A549 (cell line): ENCODE measurements around a stretch of chr7.

DNA sequence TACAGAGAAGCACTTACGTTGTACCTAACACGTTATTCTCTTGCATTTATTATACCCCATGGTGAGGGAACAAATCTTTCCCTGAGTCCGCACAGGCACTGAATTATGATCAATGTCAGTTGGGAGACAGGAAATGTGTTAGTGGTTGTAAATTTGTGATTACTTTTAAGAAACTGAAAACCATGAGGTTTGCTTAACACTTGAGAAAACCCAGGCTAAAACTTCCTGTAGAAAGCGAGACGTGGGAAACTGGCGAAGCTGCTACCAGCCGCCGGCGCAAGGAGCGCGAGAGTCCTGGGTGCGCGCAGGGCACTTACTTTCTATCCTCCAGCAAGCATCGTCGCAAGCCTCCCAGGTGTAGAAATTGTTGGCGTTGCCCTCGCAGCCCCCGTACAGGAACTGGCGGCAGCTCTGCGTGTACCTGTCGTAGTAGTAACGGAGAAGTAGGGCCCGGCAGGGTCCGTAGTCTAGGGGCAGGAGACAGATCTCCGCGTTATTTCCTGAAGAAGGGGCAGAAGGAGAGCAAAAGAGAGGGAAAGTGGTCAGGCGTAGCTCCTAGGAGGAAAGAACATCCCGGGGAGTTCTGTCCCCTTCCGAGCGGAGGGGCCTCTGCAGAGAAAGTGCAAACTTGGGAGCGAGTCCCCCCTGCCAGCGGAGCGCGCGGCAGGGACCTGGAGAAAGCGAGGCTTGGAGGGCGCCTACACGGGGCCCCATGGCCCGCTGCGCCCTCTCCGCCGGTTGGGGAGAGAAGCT is 557 bp downstream of the TFPI2 start:
- PRO-cap = no peak
CAGE:
- cytosol, long polyA plus RNA = no peak
- long polyA plus RNA = no peak
- nucleus, long polyA plus RNA = no peak

- PRO-cap = no peak
CAGE:
- cytosol, long polyA plus RNA = no peak
- long polyA plus RNA = no peak
- nucleus, long polyA plus RNA = no peak
Measured at GRCh38 chr7:93914386-93914939, 7.1 kb upstream of the GNG11 start.

- PRO-cap = no peak
CAGE:
- cytosol, long polyA plus RNA = no peak
- long polyA plus RNA = no peak
- nucleus, long polyA plus RNA = no peak
Measured at GRCh38 chr7:94060844-94061293, 56.7 kb upstream of the BET1 start.

GRCh38 chr7:94297131-94297954 is 97.4 kb upstream of the COL1A2 start:
- PRO-cap = no peak
CAGE:
- cytosol, long polyA plus RNA = no peak
- long polyA plus RNA = no peak
- nucleus, long polyA plus RNA = no peak

GRCh38 chr7:94375030-94375526 is 19.6 kb upstream of the COL1A2 start:
- PRO-cap = no peak
CAGE:
- cytosol, long polyA plus RNA = no peak
- long polyA plus RNA = no peak
- nucleus, long polyA plus RNA = no peak

- PRO-cap = no peak
CAGE:
- cytosol, long polyA plus RNA = no peak
- long polyA plus RNA = no peak
- nucleus, long polyA plus RNA = no peak
Measured at GRCh38 chr7:94395982-94397262, 1.7 kb downstream of the COL1A2 start.

GRCh38 chr7:94422827-94423316 is 28.2 kb downstream of the COL1A2 start:
- PRO-cap = no peak
CAGE:
- cytosol, long polyA plus RNA = no peak
- long polyA plus RNA = no peak
- nucleus, long polyA plus RNA = no peak

- PRO-cap = no peak
CAGE:
- cytosol, long polyA plus RNA = no peak
- long polyA plus RNA = no peak
- nucleus, long polyA plus RNA = start-site peak on the minus strand at chr7:94647618-94647700, 11 and 15 reads in 2 replicates
Measured at GRCh38 chr7:94647580-94648133, 8.3 kb downstream of the SGCE start.

DNA sequence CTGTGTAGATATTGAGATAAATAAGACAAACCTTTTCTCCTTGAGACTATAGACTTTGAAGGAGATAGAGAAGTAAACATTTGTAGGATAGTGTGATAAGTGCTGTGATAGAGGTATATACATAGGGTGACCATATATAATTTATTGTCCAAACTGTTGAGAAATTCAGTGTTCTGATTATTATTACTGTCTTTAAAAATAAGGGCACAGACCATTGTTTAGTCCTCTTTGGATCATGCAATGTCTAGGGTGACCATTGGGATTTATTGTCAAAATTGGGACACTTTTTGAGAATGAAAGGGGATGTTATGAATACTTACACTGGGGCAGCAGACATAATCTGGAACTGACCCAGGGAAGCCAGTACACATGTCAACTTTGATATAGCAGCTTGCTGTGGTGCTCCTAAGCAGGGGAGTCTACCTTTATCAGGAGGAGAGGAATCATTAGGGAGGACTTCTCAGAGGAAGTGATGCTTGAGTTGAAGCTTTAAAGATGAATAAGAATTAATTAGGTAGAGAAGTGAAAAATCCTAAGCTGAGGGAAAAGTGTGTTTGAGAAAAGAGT is 20.3 kb downstream of the PPP1R9A start:
- PRO-cap = no peak
CAGE:
- cytosol, long polyA plus RNA = no peak
- long polyA plus RNA = no peak
- nucleus, long polyA plus RNA = start-site peak on the plus strand centred at position 298 of the sequence, 343 bp wide, 7 and 14 reads in 2 replicates

GRCh38 chr7:94956945-94957475 is 49.6 kb downstream of the PPP1R9A start:
- PRO-cap = no peak
CAGE:
- cytosol, long polyA plus RNA = no peak
- long polyA plus RNA = no peak
- nucleus, long polyA plus RNA = no peak

DNA sequence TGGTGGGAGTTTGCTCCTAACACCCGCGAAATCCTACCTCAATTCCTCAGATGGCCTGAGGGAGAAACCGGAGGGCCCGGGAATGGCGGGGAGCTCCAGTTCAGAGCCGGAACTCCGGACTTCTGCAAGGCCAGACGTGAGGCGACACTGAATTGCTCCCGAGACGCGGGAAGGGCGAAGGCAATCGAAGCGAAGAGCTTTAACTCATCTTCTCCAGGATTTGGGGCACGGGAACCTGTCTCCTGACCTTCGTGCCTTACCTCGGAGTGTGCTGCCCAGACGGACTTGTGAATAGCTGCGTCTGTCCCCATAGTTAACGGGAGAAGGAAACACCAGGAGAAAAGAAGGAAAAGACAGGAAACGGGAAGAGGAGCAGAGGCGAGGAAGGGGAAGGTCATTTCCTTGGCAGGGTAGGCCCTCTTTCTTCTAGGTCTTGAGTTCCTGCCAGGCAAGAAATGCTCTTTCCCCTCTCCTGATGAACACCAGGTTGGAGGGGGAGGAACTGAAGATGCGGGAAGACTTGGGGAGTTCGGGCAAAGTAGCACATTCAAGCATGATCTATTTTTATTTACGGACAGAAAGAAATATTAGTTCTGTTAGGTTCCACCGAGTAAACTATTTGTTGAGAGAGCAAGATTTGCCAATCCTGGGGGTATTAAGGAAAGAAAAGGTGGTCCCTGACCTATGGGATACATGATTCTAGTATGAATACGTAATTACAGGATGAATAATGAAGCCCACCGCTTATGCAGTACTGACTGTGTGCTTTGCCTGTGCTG is 633 bp upstream of the PON3 start:
- PRO-cap = no peak
CAGE:
- cytosol, long polyA plus RNA = no peak
- long polyA plus RNA = no peak
- nucleus, long polyA plus RNA = no peak

DNA sequence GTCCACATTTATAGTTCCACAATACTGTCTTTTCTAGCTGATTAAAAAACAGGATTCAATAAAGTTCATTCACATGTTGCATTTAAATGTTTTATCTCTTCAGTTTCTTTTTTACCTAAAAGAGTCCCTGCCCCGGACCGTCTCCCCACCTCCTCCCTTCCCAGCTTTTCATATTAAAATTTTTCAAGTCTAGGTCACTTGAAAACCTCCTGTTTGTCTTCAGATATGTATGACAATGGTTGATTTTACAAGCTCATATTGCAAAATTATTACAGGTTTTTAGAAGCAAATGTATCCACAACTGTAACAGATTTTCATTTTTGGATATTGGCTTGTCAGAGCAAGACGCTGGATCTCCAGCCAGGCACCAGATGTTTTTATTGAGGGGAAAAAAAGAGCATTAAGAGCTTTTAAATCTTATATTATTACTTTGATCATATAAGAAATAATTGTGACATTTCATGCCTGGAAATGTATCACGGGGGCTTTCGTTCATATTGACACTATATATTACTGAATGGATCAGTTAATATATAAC is 439 bp upstream of the ASB4 start:
- PRO-cap = no peak
CAGE:
- cytosol, long polyA plus RNA = no peak
- long polyA plus RNA = no peak
- nucleus, long polyA plus RNA = no peak

DNA sequence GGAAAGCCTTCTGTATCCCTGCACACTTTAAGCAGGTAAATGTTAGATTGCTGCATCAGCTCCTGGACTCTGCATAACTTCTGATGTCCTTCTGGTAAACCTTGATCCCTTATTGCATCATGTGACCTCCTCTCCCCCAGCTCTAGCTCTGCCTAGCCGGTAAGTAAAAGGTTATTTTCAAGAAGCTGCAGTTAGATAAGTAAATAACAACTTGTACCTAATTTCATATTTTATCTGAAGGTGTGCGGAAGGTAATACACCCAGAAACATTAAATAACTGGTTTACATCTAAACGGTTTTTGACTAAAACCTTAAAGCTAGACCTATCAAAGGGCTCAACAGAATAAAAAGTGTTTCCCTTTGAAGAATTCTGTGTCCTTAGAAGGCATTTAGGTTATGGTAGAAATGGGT is 37.4 kb downstream of the PDK4 start:
- PRO-cap = no peak
CAGE:
- cytosol, long polyA plus RNA = no peak
- long polyA plus RNA = no peak
- nucleus, long polyA plus RNA = no peak

- PRO-cap = no peak
CAGE:
- cytosol, long polyA plus RNA = no peak
- long polyA plus RNA = no peak
- nucleus, long polyA plus RNA = no peak
Measured at GRCh38 chr7:95598940-95599228, 2.6 kb upstream of the PDK4 start.

DNA sequence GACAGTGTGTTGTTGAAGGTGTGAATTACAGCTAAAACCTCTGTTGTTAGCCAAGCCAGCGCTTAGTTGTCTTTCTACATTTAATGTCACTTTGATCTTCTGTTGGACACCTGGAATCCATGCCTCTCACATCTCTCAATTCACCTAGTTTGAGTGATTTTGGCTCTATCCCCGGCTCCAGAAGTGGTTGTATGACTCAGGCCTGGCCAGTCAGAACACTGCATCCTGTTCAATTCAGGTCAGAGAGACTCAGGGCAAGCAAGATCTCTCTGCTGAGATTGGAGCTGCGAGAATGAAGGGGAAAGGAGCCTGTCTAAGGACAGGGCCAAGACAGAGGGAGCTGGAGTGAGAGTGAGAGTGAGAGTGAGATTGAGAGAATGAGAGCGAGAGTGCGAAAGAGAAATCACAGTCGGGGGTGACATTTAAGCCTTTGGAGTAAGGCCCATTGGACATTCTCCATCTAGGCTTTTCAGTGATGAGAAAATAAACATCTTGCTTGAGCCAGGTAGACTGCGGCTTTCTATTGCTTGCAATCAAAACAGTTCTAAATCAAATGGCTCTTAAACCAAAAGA is 83.4 kb upstream of the DYNC1I1 start:
- PRO-cap = no peak
CAGE:
- cytosol, long polyA plus RNA = no peak
- long polyA plus RNA = no peak
- nucleus, long polyA plus RNA = no peak

DNA sequence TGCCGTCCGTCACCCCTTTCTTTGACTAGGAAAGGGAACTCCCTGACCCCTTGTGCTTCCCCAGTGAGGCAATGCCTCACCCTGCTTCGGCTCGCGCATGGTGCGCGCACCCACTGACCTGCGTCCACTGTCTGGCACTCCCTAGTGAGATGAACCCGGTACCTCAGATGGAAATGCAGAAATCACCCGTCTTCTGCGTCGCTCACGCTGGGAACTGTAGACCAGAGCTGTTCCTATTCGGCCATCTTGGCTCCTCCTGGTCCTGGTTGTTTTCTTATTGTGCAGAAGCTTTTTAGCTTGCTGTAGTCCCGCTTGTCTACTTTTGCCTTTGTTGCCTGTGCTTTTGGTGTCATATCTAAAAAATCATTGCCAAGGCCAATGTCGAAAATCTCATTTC is 65.4 kb downstream of the DYNC1I1 start:
- PRO-cap = no peak
CAGE:
- cytosol, long polyA plus RNA = no peak
- long polyA plus RNA = no peak
- nucleus, long polyA plus RNA = no peak

DNA sequence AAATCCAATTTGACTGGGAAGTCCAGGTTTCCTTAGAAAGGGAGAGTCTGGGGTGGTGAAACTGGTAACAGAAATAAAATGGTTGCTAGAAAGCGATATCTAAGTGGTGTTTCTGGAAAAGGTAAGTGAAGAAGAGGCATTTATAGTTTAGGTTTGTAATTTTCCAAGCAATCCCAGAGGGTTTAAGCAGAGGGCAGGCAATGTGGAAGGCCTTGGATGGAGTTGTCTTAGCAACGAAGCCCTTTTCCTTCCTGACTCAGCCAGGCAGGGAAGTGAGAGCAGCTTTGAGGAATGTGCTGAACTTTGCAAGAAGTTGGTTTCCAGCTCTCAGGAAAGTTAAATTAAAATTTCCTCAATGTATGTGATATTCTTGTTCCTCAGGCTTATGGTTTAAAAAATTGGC is 66.7 kb upstream of the SLC25A13 start:
- PRO-cap = no peak
CAGE:
- cytosol, long polyA plus RNA = no peak
- long polyA plus RNA = no peak
- nucleus, long polyA plus RNA = no peak

DNA sequence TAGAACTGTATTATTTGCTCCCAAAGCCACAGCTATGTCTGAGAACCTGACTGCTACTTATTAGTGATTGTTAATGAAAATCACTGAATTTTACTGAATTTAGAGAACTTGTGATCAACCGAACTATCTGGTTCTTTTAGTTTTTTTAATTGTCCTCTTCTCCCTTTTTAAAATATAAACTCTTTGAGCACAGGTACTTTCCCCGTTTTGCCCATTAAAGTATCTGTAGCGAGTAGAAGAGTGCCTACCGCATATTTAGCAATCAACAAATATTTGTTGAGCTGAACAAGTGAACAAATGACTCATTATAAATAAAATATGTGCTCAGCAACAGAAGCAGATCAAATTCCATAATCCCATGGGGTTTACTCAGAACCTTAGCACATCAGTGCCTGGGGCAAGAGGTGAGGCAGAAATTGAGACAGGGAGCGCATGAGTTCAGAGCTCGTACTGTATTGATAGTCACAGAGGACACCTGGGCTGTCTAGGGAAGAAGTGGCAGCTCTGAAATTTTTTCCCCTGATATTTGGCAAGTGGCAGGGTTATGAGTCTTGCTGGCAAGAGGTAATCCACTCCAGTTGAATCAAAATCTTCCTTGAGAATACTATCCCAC is 161.0 kb downstream of the SEM1 start:
- PRO-cap = no peak
CAGE:
- cytosol, long polyA plus RNA = no peak
- long polyA plus RNA = no peak
- nucleus, long polyA plus RNA = no peak

DNA sequence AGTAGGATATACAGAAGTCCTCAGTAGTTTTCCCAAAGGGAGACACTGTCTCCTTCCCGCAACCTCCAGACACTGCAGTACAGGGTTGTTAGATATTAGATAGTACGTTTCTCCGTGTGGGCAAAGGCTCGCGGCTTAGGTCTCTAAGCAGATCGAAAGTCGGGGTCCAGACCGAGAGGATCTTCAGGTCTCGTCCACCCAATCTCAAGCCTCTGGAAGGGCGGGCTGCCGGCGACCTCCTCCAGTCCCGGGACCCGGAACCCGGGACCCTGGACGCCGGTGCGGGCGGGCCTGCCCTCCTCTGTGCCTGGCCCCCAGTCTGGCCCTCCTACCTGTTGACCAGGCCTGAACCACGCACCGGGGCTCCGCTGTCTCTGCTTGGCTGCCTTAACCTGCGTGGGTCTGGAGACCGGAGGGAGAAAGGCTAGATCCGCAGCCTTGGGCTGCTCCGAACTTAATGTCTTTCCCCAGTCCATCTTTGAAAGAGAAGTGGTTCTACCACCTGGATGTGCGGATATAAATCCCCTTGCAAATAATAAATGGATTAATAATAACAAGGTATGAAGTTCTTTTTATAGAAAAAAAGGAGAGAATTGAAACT is 1.4 kb upstream of the DLX6 start:
- PRO-cap = no peak
CAGE:
- cytosol, long polyA plus RNA = no peak
- long polyA plus RNA = no peak
- nucleus, long polyA plus RNA = no peak

DNA sequence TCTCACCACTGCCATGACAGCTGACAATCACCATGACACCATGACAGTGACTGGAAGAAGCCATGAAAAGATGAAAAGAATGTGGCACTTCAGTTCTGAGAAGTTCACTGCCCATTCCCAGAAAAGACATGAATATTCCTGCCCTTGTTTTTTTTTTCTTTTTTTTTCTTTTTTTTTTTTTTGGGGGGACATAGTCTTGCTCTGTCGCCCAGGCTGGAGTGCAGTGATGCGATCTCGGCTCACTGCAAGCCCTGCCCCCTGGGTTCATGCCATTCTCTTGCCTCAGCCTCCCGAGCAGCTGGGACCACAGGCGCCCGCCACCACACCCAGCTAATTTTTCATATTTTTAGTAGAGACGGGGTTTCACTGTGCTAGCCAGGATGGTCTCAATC is 281.1 kb upstream of the TAC1 start:
- PRO-cap = no peak
CAGE:
- cytosol, long polyA plus RNA = no peak
- long polyA plus RNA = no peak
- nucleus, long polyA plus RNA = no peak